Measurements from ENCODE around the gene MCM6.

DNA sequence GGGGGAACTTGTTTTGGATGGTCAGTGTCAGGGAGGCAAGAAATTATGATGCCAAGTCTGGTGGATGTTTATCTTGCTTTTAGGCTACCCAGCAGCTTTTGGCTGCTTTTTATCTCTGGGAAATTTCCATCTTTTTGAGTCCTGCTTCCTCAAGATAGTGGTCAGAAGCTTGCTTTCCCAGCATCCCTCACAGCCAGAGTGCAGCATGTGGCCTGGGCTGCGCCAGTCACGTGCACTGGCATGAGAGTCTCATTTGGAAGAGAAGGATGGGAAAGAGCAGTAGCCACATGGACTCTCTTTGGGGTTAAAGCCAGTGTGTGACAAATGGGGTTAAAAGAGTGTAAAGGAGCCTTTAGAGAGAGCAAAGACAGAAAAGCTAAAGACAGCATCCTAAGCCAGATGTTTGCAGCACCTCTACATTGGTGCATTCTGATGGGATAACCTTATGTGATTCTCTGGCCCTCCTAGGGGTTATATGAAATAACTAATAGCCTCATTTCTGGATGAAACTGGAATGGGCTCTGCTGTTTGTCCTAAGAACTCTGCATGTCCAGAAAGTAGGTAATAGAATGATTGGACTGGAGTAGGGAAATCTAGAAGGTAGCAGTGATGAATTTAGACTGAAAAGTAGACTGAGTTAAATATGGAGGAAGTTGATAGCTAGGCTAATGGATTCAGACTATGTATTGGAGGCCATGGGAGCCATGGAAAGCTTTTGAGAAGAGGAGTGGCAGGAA is 12.9 kb downstream of the GPR39 start:
- PRO-cap = no peak

DNA sequence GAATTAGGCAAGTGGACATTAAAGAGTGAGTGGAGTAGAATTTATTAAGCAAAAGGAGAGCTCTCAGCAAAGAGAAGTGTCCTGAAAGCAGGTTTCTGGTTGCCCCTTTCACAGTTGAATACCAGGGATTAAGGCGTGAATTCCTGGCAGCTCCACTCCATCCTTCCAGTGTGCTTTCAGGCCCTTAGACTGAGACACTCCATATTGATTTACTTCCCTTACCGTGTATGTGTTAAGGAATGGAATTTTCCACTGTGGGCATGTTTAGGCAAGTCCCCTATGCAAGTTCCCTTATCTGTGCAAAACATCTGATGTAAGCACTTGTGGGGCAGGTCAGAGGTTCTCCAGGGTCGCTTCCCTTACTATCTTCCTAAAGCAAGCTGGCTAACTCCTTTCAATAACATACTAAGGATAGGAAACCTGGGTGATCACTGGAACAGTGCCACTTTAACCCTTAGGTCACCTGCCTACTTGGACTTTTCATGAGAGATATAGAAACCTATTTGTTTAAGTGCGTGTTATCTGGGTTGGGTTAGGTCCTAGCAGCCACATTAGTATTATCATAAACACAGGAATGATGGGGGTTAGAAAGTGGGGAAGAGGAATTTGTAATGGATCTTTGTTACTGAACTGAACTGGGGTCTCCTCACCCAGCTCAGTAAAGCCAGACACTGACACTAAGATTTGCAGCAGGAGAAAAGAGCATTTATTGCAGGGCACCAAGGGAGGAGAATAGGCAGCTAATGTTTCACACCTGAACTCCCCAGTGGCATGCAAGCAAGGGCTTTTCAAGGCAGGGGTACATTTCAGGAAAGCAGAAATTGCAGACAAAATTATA is 126.7 kb downstream of the LYPD1 start:
- PRO-cap = no peak

- PRO-cap = no peak
Measured at GRCh38 chr2:132620945-132621318, 49.1 kb downstream of the LYPD1 start.

- PRO-cap = no peak
Measured at GRCh38 chr2:132645124-132645606, 24.8 kb downstream of the LYPD1 start.

DNA sequence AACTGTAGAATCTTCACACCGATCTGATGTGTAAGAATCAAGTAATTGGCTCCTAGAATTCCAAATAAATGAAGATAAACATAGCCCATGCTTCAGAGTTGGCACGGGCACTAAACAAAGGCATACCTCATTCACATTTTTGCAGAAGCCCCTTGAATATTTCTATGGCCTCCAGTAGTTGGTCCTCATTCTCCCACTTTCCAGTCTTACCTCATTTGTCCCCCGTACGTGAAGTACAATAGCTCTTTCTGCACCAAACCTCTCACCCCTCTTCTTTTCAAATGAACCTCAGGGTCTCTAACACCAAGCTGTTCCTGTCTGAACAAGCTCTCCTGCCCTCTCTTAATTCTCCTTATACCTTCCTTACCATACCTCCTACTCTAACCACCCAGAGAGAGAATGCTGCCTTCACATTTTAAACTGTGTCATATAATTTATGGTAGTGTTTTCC is 418.2 kb upstream of the LYPD1 start:
- PRO-cap = no peak

DNA sequence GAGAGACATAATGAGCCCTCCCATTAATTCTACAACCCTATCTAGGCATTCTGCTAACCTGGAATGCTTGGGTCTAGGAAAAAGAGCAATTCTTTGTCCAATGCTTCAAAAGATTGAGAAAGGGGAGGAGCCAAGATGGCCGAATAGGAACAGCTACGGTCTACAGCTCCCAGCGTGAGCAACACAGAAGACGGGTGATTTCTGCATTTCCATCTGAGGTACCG is 21.6 kb downstream of the NCKAP5 start:
- PRO-cap = no peak

GRCh38 chr2:133566760-133567585 is 1.3 kb downstream of the NCKAP5 start:
- PRO-cap = no peak

DNA sequence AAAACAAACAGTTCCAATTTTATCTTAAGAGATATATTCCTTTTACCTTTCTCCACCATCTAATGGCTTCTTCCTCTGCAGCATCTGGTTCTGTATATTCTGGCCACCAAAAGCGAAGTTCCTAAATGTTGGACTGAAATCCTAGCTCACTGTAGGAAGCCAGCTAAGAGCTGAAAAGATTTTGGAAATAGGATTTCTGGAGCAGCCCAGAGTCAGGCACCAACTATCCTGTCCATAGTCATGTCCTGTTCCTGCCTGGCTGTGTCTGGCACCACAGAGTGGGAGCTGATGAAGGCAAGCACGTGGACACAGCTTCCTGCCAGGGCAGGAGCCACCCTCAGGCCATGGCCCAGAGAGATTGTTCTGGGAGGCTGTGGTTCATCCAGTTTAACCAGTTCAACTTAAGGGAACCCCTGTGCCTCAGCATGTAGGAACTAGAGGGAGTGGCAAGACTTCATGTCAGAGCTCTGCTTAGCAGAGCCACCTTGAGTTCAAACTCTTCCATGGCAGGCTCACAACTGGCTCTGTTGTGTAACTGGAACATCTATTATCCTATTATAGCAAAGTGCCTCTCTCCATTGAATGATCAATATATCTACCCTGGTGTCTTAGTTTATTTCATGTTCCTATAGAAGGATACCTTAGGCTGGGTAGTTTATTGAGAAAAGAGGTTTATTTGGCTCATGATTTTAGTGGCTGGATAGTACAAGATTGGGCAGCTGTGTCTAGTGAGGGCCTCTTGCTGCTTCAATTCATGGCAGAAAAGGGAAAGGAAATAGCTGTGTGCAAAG is 73.2 kb upstream of the NCKAP5 start:
- PRO-cap = no peak

DNA sequence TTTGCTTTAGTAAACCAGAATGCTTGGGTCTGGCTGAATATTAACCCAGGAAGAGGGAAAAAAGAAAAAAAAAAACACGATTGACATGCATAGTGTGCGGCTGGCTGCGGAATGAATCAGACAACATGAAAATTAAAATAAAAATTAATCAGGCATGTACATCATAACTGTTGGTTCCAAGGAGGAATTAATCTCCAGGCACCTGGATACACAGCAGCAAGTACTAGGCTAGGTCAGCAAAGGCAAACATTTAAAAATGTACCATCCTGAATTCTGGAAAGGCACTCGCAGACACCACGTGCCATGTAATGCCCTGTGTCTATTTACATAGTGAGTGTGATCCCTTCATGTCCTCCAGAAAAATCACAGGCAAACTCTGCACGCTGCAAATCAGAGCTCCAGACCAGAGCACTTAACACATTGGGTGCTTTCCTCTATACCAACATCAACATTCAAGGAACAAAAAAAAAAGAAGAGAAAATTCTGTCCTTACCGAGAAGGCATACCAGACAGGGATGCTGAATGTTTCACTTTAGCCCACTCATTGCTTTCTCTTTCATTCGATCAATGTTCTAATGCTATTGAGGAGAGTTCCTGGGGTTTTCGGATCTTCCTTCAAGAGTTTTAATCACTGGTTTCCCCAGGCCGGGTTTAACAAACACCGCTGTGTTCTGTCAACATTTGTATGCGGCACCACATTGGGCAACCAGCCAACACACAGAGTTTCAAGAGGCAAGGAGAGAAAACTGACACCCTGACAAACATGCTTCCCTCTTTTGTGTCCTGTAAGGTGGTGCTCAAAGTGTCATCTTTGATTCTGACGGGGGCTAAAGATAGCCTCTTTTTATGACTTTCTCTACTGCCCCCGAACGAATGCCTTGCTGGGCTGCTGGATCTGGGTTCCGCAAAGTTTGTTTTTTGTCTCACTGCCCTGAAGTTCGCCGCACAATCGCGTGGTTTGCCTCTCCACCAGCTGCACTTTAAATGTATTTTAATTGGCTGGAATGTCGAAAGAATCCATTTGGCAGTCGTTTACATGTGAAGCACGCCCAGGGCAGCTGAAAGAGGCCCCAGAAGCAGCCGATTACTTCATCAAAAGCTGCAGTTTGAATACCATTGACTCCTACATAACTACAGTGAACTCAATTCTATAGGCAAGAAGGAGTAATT is 106.3 kb upstream of the NCKAP5 start:
- PRO-cap = unidirectional peak, minus-strand start at position 953 of the sequence

- PRO-cap = no peak
Measured at GRCh38 chr2:134361499-134362067, 107.7 kb downstream of the MGAT5 start.

GRCh38 chr2:134417950-134418395 is 164.1 kb downstream of the MGAT5 start:
- PRO-cap = no peak

- PRO-cap = no peak
Measured at GRCh38 chr2:134433980-134434152, 180.0 kb downstream of the MGAT5 start.

GRCh38 chr2:134669937-134670844 is 48.6 kb downstream of the TMEM163 start:
- PRO-cap = no peak

DNA sequence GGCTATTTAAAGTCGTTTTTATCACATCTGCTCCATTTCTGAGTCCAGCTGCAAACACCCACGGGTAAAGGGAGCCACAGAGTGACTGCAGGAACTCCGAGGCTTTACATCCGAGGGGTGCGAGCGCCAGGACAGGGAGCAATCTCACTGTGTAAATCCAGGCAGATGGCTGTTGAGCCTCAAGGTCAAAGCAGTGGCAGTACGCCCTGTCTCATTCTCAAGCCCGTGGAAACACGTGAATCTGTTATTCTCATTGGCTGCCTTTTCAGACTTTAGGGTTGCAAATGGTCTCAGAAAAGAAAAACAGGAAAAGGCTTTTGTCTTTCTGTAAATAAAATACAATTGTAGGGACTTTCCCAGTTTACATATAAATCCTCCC is 40.7 kb downstream of the TMEM163 start:
- PRO-cap = no peak

- PRO-cap = no peak
Measured at GRCh38 chr2:134975596-134976305, 57.1 kb downstream of the CCNT2 start.

- PRO-cap = bidirectional peak, plus-strand start at chr2:135052538, minus-strand start at chr2:135052570; bidirectional peak, plus-strand start at chr2:135052717, minus-strand start at chr2:135052693
Measured at GRCh38 chr2:135052437-135052856, 355 bp downstream of the RAB3GAP1 start.

DNA sequence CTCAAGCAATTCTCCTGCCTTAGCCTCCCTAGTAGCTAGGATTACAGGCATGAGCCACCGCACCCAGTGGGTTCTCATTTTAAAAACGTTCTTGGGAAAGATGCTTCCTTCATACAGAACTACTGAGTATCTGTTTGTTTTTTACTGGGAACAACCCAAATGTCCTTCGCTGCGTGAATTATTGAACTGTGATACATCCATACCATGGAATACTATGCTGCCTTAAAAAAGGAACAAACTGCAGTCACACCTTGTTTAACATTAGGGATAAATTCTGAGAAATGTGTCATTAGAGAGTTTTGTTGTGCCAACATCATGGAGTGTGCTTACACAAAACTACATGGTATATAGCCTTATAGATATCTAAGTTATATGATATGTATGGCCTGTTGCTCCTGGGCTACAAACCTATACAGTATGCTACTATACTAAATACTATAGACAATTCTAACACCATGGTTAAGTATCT is 6.5 kb downstream of the R3HDM1 start:
- PRO-cap = no peak

GRCh38 chr2:135635037-135635445 is 103.8 kb downstream of the R3HDM1 start:
- PRO-cap = no peak

DNA sequence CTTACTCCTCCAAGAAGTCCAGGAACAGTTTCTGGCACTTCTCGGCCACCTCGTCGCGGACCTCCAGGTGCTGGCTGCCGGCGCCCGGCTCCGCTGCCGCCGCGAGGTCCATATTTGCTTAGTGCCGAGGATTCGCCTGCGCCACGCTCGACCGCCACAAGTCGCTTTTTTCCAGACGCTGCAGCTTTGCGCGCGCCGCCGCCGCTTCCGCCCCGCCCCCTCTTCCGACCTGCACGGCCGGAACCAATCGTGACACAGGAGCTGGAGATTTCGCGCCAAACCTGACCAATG is at the start of gene MCM6:
Gene MCM6, minus strand, starts transcription at position 190 of the 291 bp plus-strand sequence.
- PRO-cap = unidirectional peak, minus-strand start at position 69 of the sequence; bidirectional peak, plus-strand start outside the sequence, minus-strand start at position 171 of the sequence

DNA sequence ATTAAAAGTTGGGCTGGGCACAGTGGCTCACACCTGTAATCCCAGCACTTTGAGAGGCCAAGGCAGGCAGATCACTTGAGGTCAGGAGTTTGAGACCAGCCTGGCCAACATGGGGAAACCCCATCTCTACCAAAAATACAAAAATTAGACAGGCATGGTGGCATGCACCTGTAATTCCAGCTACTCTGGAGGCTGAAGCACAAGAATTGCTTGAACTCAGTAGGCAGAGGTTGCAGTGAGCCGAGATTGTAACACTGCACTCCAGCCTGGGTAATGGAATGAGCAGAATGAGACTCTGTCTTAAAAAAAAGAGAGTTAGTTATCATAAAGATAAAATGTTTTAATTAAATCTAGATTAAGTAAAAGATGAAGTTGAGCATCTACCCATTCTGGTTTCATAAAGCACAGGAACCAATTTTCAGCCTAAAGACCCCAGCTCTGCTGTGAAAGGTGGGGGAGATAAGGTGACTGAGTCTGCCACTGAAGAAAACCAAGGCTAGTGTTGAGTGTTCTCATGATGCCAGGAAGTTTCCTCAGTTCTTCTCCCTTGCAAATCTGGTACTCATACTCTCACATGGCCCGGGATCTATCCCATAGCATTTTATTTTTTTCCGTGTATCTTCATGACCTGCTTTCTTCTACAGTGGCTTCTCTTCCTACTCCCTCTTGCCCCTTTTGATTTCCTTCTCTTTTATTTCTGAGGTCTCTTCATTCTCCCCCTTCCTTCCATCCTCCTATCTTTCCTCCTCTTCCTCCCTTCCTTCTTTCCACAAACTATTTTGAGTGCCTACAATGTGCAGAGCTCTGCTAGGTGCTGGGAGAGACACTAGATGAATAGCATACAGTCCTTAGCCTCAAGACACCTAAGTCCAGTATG is 10.4 kb upstream of the CXCR4 start:
- PRO-cap = no peak